LNCaP clone FGC (cell line): Measurements from ENCODE around the gene MUC4.

DNA sequence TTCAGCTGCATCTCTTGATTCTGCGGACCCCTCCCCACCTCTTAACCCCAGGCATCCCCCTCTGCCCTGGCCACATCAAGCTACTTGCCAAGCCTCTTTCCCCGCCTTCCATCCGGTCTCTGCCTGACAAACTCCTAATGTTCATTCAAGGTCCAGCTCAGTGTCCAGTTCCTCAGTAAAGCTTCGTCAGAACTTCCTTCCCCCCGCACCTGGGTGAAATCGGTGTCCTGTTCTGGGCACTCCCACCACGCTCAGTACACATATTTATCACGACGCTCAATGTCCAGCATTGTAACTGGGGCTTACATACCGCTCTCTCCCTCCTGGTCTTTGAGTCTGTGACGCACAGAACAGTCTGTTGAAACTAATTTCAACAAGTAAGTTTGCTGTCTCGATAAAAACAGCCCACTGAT is 192.1 kb downstream of the FAM43A start:
- RRBS, 2 experiments = no CpG with 5 or more reads among the region's 12 CpGs

DNA sequence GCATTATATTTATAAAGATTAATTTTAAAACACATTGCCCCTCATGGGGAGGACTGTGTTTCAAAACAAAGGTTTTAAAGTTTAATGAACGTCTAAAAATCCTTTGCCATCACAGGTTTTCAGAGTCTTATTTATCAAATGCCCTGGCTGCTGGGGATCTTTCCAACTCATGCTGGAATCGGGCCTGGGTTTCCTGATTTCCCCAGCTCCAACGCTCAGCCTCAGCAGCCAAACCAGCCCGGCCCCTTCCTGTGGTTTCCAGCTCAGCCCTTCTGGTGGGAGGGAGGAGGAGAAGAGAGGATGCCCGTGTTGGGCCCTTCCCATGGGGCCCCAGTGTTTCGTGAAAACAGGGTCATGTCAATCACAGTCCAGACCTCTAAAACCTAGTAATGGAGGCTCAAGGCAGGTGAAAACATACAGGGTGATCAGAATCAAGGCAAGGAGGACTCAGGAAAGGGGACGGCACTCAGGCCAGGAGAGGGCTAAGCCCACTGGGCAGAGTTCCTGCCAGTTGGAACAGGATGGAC is 194.3 kb downstream of the FAM43A start:
- RRBS, 2 experiments = no CpG with 5 or more reads among the region's 7 CpGs

DNA sequence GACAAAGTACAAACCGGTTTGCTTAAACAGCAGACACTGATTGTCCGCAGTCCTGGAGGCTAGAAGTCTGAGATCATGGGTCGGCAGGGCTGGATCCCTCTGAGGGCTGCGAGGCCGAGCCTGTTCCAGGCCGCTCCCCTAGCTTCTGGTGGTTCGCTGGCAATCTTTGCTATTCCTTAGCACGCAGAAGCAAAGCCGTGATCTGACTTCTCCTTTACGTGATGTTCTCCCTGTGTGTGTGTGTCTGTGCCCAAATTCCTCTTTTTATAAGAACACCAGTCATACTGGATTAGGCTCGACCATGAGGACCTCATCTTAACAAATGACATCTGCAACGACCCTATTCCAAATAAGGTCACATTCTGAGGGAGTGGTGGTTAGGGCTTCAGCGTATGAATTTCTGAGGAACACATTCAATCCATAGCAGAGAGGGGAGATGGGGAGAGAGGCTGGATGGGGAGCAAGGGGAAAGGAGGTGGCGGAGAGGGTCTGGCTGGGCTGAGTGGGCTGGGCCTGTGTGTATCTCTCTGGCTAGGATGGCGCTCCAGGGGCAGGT is 159.9 kb downstream of the XXYLT1 start:
- RRBS, 2 experiments = no CpG with 5 or more reads among the region's 15 CpGs

GRCh38 chr3:195153256-195154124 is 117.5 kb downstream of the XXYLT1 start:
- RRBS, 2 experiments = no CpG with 5 or more reads among the region's 16 CpGs

DNA sequence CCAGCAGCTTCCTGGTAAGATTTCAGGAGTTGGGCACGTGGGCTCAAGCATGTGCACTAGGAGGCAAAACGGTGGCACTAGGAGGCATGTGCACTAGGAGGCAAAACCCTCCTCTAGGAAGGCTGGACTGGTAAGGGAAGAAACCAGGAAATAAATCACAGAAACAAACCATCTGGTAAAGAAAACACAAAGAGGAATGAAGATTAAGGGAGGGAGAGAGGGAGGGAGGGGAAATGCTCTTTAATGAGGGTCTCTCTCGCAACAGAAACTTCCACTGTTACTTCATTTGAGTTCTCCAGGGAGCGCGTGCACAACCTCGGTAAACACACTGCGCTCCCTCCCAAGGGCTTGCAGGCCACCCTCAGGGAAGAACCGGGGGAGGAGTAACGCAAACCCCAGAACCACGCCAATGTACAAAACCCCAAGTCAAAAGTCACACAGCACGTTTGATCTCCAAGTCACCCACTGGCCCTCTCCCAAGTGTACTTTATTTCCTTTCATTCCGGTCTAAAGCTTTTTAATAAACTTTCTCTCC is 116.6 kb downstream of the XXYLT1 start:
- RRBS, 2 experiments = no CpG with 5 or more reads among the region's 12 CpGs

DNA sequence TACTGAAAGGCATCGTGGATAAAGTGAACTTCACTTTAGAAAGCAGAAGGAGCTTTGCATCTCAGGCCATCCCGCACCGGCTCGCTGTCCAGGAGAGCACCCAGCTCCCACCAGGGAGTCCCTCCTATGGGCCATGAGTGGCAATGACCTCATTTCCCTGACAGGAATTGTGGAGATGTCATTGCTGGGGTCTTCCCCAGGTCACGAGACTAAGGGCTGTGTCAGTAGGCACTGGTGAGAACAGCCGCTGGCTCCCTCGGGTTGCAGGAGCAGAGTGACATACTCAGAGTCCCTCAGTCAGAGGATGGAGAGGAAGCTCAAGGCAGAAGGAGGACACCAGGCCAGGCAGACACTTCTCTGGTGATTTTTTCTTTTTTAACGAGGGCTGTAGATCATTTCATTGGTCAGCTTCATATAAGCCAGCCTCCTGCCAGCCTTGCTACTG is 97.2 kb downstream of the XXYLT1 start:
- RRBS, 2 experiments = no CpG with 5 or more reads among the region's 8 CpGs

GRCh38 chr3:195292071-195292664 is 21.2 kb upstream of the XXYLT1 start:
- RRBS, 2 experiments = no CpG with 5 or more reads among the region's 8 CpGs

DNA sequence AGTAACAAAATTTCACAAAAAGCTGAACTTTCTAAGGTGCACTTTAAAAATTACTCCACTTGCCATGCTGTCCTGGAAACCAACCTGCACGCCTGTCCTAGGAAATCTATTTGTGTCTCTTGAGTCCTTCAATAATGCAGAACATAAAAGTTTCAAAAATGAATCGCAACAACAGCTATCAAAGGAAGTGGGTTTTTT is 1.7 kb downstream of the ACAP2 start:
- RRBS, 2 experiments = no CpG with 5 or more reads among the region's 2 CpGs

GRCh38 chr3:195614742-195615017 is 30.9 kb upstream of the APOD start:
- RRBS, 2 experiments = 82% methylated on average over 3 of the region's 5 CpGs

- RRBS, 2 experiments = no CpG with 5 or more reads among the region's 10 CpGs
These were observed 31.3 kb upstream of the APOD start for GRCh38 chr3:195615018-195615431.

DNA sequence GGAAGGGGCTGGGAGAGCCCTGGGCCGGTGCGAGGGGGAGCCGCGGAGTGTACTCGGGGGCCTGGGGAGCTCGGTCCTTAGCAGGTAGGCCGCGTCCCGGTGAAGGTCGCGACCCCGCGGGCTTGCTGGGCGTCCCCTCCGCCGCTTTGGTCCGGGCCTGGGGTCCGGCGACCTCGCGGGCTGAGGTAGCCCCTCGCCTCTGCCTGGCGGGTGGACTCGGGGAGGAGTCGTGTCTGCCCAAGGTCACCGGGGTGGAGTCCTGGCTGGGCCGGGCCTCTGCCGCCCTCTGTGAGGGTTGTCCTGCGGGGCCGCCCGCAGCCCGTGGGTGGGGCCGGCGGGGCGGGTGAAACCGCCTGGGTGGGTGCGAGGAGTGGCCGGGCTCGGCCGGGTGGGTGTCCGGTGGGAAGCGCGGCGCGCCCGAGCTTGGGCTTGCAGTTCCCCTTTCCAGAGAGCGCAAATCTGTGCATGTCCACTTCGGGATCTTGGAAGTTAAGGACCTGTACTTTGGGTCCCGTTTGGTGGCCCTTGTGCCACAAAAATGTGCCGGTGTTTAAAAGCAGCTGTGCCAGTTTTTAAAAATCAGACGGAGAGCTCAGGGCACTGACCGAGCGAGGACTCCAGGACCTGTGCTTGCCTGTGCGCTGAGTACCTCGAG is 62.4 kb upstream of the MUC20 start:
- RRBS, 2 experiments = under 1 to 3% methylated on average over 6 of the region's 55 CpGs

DNA sequence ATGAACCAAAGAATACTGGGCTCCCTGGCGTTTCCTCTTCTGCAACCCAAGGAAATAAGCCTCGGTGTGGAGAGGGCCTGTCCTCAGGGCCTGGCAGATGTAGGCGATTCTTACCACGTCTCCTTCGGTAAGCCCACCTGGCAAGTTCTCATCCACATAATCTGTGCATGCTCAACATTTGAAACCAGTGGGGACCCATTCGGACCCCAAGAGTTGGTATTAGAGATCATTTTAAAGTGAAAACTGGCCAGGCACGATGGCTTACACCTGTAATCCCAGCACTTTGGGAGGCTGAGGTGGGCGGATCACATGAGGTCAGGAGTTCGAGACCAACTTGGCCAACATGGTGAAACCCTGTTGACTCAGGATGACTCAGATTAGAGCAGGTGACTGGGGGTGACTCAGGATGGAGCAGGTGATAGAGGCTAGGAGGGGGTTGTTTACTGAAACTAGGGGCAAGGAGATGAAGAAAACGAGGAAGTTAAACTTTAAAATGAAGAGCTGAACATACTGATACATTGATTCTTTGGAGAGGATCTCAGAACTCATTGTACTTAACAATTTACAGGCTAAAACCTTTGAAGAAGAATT is 4.9 kb upstream of the MUC20 start:
- RRBS, 2 experiments = no CpG with 5 or more reads among the region's 10 CpGs

DNA sequence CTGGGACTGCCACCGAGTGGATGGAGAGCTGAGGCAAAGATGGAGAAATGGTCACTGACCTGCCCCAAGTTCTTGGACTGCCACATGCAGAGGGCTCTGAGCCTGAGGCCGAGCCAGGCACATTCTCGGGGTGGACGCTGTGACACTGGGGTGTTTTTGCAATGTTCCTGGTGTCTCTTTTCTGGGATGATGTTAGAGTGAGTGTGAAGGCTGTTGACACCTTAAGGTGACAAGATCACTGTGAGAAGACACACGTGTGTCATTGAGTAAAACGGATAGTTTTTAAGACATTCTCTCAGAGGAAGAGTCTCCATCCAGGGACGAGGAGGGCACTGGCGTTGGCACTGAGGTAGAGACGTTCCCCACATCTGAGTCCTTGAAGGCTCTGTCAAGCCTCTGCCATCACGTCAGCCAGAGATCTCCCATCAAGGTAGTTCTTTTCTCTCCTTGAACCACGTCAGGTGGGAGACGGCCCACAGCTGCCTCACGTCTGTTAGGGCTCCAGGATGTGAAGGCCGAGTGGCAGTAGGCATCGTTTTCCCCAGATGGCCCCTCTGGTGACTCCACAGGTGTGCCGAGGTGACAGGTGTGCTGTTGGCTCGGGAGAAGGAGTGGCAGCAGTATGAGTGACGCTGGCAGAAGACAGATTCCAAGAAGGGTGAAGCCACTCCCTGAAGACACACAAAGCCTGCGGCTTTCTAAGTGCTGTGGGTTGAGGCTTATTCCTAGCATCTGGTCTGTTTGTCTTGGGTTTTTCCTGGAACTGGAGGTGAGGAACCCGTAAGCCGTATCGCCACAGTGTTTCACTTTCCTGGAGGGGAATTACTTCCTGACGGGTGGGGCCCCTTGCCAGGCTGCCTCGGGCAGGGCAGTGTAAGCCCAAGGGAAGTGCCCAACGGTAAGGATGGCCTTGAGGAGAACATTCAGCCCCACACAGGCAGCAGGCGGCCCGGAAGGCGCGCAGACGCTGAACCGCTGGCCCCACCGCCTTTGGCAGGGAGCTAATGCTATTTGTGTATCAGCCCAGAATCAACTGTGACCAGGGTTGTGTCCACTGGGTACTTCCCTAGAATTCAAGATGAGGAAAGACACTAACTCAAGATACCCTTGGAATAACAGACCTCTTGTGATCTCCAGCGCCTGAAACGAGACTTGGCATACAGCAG is 7.5 kb downstream of the MUC4 start:
- RRBS, 2 experiments = no CpG with 5 or more reads among the region's 34 CpGs

DNA sequence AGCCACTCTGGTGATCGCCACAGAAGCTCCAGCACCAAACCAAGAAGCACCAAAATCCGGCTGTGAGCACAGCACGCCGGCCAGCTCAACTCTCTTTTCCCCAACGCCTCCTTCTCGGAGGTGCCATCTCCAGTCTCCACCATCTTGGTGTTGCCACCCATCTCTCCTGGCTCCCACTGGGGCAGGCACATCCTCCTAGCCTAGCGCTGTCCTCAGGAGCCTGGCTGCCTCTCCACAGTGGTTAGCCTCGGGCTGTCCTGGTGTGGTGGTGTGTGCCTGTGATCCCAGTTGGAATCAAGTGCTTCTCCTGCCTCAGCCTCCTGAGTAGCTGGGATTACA is 6.5 kb downstream of the MUC4 start:
- RRBS, 2 experiments = 79 to 92% methylated on average over 1 of the region's 8 CpGs

- RRBS, 2 experiments = no CpG with 5 or more reads among the region's 20 CpGs
These were observed at the start of gene MUC4 for GRCh38 chr3:195811550-195812264. MUC4 (minus strand) TSS chr3:195811929.

- RRBS, 2 experiments = 50 to 51% methylated on average over 5 of the region's 22 CpGs
These were observed 17.9 kb upstream of the MUC4 start for GRCh38 chr3:195829437-195830180.

GRCh38 chr3:195848843-195849559 is 37.3 kb upstream of the MUC4 start:
- RRBS, 2 experiments = no CpG with 5 or more reads among the region's 25 CpGs

DNA sequence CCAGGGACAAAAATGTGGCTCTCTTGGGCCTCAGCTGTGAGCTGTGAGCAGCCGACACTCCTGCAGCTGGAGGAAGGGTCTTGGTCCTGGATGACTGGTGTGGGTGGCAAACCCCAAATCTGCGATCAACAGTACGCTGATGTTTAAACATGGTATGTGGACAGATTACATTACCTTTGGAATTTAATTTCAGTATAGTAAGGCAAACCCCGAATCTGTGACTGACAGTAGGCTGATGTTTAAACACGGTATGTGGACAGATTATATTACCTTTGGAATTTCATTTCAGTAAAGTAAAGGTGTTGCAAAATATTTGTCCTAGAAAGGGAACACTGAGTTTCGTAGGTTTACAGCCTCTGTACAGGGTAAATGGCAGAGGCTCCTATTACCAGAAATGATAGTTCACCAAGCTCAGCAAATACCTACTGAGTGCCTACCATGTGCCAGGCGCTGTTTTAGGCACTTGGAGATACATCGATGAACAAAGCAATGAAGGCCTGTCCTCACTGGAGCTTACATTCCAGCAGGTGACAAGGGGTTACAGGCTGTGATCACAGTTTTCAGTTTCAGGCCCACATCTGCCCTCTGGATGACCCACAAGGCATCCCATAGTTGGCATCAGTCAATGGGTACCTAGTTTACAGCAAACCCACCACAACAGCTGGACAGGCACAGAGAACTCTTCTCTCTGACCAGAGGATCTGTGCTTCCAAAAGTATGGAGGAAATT is 40.6 kb upstream of the MUC4 start:
- RRBS, 2 experiments = no CpG with 5 or more reads among the region's 8 CpGs

GRCh38 chr3:195867329-195868537 is 40.6 kb downstream of the TNK2 start:
- RRBS, 2 experiments = 87 to 89% methylated on average over 16 to 24 of the region's 77 CpGs

- RRBS, 2 experiments = 92 to 93% methylated on average over 10 of the region's 57 CpGs
These were observed 35.1 kb downstream of the TNK2 start for GRCh38 chr3:195872847-195874027.